Right cardiac atrium (tissue), 1 donor: ENCODE results near the genes PROX1, SMYD2 and KCTD3.

- PRO-cap, result no peak
These were observed 1.4 kb upstream of the BATF3 start for GRCh38 chr1:212700959-212701551.

DNA sequence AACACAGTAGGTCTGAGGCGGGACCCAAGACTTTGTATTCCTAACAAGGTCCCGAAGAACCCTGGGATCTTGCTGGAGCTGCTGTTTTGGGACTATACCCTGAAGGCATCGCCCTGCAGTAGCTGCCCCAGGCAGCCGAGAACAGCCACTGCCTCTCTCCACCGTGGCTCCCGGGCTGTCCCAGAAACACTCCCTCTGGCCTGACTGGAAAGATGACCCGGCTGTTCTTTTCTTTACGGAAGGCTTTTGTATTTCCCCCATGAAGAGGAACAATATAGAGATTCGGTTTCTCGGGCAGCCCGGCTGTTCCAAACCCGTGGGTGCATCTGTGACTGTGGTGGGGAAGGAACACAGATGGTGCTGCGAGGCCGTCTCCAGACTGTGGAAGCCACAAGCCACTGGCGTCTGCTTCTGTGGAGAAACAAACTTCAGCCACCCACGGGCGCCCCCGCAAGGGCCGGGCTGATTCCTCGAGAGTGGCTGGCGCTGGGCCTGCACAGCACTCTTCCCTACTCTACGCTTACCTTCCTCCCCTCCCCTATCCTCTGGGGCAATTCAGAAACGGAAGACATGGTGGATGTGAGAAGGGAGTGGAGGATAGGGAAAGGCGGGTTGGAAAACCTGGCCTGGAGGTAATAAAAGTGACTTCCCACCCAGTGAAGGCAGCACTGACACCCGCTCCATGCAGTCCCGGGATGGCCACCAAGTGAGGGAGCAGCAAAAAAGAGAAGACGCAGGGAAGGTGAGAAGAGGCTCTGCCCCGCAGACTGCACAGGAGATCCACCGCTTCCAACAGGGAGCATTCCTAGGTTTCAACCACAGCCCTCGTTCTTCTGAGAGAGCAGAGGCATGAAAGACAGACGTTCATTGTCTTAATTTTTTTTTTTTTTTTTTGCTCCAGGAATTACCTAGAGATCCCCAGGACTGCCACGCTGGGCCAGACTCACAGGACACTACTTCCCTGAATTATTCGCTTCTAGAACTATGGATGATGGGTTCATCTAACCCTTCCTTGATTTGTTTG is 33.6 kb upstream of the VASH2 start:
- PRO-cap, result no peak

- PRO-cap, result no peak
These were observed 321.1 kb downstream of the RPS6KC1 start for GRCh38 chr1:213372069-213372622.

DNA sequence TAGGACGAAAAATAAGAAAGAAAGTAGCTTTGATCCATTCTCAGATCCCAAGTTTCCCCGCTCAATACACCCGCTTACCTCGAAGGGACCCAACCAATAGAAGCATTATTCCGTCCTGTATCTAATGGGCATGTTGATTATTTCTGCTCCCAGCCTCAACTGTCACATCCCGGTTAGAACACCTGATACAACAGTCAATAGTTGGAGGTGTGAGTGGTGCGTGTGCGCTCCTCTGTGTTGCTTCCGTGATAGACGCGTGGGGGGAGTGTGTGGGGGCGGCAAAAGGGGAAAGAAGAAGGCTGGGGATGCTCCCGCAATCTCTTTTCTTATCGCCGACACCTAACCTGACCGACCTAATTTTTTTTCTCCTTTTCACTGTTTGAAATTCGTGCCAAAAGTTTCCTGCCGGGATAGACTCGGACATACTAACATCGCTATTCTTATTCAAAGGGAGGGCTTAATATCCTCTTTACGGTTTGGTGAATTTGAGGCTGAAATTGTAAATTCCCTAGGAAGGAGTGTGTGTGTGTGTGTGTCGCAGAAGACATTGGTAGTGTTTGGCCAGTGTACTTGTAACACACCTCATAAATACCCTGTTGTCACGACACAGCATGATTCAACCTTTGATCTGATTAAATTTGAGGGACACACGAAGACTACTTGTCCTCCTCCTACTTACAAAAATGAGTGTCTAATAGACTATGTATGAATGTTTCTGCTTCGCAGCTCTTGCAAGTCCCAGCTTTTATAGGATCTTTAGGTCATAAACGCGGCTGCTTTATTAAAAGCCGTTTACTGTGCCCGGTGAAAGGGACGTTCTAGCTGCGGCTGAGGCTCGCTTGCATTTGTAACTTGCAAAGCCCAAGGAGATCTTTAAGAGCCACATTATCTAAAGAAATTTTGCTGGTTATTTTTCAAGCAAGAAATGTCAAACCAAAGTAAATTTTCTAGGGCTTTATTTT is 1.5 kb upstream of the PROX1 start:
- PRO-cap, result no peak

GRCh38 chr1:213987438-213987912 is 298 bp upstream of the PROX1 start:
- PRO-cap, result bidirectional peak, plus-strand start at chr1:213987574, minus-strand start at chr1:213987526; bidirectional peak, plus-strand start at chr1:213987957, minus-strand start at chr1:213987652

DNA sequence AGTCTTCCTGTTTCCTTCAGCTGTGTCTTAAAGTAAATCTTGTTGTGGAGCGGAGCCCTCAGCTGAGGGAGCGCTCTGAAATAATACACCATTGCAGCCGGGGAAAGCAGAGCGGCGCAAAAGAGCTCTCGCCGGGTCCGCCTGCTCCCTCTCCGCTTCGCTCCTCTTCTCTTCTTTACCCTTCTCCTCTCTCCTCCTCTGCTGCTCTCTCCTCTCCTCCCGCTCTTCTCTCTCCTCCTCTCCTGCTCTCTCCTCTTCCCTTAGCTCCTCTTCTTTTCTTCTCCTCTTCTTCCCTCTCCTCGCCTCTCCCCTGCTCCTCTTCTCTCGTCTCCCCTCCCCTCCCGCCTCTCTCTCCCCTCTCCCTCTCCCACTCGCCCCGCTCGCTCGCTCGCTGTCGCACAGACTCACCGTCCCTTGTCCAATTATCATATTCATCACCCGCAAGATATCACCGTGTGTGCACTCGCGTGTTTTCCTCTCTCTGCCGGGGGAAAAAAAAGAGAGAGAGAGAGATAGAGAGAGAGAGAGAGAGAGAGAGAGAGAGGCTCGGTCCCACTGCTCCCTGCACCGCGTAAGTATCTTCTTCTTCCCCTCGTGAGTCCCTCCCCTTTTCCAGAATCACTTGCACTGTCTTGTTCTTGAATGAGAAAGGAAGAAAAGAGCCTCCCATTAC is at the start of gene PROX1:
TSS of gene PROX1 (plus strand) at position 61 of the 673 bp plus-strand sequence.
- PRO-cap, result bidirectional peak, plus-strand start at position 45 of the sequence, minus-strand start outside the sequence

GRCh38 chr1:213988586-213989367 is 1.0 kb downstream of the PROX1 start:
- PRO-cap, result bidirectional peak, plus-strand start at chr1:213988887, minus-strand start at chr1:213988717

DNA sequence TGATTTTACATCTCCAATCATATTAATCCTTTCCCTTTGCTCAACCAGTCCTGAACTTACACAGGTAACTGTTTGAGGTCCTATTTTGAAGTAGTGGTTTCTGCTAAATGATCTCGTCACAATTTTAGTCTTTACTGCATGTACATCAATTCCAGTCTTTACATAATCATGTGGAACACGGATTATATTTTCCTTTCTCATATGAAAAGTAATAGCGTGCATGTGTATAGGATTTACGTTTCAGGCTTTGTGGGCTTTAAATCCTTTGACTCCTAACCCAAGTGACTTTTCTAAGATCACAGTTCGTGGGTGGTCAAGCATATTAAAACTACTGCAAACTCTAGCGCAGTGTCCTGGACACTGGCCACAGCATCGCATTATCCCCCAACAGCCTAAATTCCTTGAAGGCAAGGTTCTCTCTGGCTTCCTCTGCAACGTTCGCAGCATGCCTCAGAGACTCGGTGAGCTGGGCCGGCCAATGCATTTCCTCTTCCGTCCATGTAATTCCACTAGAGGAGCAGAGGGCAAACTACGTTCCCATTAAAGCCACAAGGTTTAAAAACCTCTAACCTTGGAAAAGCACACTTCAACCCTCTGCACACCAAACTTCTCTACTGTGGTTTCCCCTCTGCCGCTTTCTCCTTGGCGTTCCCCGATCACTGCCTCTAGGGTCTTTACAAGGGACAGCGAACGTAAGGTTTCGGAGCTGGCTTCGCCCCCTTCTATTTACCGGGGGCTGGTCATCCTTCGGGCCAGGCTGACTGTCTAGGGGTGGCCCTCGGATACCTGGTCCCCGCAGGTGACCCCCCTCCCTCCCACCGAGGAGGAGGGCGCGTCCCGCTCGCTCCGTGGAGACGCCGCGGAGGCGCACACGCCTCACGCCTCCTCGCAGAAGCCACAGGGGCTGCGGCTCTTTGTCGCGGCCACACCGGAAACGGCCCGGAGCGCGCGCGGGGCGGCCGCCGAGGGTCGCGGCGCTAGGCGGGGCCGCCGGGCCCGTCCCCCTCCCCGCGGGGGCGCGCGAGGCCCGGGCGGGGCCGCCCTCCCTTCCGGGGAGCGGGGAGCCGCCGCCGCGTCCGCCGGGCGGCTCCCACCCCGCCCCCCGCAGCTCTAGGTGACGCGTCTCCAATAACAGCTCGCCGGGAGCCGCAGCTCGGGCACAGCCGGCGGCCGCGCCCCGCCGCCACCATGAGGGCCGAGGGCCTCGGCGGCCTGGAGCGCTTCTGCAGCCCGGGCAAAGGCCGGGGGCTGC is at the start of gene SMYD2:
TSS of gene SMYD2 (plus strand) at position 1,093 of the 1,252 bp plus-strand sequence.
- PRO-cap, result bidirectional peak, plus-strand start at position 503 of the sequence, minus-strand start at position 452 of the sequence; bidirectional peak, plus-strand start at position 1,160 of the sequence, minus-strand start at position 1,104 of the sequence

DNA sequence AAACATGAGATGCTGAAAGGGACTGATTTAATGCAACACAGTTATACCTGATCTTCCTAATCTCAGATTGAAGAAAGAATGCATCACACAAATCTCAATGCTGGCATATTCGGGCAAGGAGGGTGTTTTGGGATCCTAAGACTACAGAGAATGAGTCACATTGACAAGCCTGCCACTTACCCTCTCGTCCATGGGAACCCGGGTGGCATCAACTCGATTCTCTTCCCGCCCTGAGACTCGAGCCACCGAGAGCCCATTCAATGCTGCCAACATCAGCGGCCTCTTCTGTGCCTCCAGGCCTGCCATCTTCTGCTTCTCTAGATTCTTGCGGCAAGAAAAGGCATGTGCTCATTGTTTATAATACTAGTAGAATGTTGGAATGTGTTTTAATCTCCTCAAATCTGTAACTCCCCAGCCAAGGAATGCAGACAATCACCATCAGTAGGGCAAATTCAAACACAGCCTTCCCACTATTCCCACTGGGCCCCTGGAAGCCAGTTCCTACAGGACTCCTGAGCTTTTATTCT is 96.9 kb downstream of the SMYD2 start:
- PRO-cap, result no peak

DNA sequence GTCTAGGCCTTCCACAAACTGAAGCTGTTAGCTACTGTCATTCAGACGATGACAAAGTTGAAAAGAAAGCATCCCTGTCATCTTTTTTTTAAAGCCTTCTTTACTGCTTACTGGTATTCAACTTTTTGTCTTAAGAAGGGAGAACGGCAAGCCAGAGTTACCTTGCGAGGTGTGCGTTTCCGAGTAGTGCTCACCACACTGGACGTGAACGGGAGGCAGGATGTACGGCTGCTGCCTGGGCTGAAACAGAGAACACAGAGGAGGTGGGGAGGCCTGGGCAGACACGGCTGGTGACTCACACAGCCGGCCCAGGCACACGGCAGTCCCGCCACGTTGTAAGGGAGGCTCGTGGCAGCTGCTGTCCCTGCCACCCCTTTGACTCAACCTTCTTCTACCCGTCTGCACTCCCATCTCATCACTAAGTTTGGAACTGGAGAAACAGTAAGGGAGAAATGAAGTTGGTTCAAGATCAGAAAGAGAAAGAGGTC is 105.8 kb downstream of the SMYD2 start:
- PRO-cap, result no peak

- PRO-cap, result no peak
These were observed 46.3 kb downstream of the PTPN14 start for GRCh38 chr1:214505162-214505474.

DNA sequence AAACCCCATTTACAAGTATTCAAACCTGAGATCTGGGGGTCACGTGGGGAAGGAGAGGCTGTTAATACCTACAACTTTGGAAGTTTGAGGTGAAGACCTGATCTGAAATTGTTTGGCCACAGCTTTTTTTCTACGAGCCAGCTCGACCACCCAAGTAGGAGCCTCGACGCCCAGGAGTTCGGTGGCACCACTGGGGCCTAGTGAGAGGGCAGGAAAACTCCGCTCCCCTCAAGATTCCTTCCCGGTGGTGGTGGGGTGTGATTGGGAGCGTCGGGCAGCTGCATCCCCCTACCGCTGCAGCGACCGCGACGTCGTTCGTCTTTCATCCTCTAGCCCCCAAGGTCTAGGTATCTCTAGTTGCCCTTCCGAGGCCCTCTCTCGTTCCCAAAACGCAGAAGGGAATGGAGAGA is 903 bp downstream of the PTPN14 start:
- PRO-cap, result no peak

- PRO-cap, result bidirectional peak, plus-strand start at chr1:214552560, minus-strand start at chr1:214552480
These were observed 907 bp upstream of the PTPN14 start for GRCh38 chr1:214552165-214552853.

GRCh38 chr1:214573291-214573865 is 22.0 kb upstream of the PTPN14 start:
- PRO-cap, result no peak

DNA sequence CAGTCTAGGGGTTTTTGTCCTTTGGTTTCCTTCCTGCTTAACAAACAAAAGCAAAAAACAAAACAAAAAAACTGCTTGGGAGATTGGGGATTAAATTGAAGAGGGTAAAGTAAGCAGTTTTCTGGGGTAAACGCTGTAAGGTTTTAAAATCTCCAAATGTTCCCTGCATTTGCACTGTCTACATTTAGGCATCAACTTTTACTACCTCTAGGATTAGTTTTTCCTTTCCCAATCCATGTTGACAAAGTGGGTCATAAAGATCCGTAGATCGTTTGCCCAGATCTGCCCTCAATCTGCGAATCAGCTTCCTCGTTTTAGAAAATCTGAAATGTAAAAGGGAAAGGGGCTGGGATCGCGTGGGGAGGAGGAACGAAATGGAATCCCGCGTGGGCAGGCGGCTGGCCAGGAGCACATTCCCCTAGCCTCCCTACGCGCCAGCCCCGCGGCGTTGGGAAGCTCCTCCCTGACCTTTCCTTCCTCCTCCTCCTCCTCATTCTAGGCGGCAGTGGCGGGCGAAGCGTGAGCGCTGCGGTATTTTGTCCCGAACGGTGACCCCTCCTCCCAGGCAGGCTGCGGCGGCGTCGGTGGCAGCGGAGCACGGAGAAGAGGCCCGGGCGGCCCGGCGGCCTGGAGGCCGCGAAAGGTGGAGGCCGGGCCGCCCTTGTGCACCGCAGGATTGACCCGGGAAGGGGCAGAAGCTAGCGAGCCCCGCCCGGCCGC is at the start of gene KCTD3:
TSS of gene KCTD3 (plus strand) at position 493 of the 720 bp plus-strand sequence.
- PRO-cap, result bidirectional peak, plus-strand start at position 564 of the sequence, minus-strand start at position 450 of the sequence

DNA sequence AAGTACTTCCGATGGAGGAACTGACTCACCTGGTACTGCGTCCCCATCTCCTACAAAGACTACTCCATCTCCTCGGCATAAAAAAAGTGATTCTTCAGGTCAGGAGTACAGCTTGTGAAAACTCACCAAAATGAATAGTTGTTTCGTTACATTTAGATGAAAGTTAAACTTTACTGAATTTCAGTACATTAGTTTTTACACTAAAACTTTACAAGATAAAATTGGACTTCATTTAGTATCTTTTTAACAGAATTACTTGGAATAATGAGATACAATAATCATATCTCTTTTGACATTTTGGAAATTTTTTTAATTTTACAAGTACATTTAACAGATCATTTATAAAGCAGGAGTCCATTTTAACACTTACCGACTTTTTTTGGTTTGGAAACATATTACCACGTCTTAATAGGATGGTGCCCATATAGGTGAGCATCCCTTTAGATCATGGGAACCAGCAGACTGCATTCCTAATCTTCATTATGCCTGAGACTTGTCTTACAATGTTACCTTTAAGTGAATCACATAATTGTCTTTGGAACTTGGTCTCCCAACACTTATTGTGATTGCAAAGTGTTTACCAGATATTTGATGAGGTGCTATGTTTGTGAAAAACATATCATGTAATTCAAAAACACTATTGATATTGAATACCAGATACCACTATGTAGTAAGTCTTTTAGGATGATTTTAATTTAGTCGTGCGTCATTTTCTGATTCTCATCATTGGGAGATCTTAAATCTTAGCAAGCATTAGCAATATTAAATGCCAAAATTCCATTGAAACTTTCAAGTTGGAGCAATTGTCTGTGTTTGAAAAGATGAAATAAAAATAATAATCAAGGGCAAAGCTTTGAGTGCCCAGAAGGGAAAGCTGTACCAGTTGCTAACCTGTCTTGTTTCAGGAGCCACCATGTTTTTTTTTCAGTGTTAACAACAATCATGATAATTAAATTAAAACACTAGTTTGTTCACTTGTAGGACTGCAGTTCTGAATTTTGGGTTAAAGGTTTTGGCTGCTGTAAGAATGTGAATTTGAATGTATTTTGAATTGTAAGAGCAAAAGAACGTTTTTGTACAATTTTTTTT is 53.7 kb downstream of the KCTD3 start:
- PRO-cap, result no peak

GRCh38 chr1:217089396-217090157 is 366.3 kb upstream of the ESRRG start:
- PRO-cap, result bidirectional peak, plus-strand start at chr1:217089708, minus-strand start at chr1:217089599; bidirectional peak, plus-strand start at chr1:217089951, minus-strand start at chr1:217089778

DNA sequence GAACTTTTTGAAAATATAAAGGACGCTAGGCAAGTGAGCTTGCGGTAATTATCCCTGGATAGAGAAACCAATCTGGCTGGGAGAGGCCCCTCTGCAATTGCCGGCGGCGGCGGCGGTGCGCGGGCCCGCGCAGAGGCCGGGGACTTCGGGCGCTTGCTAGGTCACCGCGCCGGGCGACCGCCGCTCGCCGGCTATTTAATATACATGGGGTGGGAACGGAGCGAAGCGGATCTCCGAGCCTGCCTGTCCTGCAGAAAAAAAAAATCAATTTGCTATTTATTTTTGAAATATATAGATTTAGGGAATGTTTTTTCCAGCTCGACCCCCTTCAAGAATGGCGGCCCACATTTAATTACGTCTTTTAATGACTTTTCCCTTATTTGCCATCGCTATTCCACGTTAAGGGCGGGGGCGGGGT is 416.4 kb upstream of the ESRRG start:
- PRO-cap, result no peak

DNA sequence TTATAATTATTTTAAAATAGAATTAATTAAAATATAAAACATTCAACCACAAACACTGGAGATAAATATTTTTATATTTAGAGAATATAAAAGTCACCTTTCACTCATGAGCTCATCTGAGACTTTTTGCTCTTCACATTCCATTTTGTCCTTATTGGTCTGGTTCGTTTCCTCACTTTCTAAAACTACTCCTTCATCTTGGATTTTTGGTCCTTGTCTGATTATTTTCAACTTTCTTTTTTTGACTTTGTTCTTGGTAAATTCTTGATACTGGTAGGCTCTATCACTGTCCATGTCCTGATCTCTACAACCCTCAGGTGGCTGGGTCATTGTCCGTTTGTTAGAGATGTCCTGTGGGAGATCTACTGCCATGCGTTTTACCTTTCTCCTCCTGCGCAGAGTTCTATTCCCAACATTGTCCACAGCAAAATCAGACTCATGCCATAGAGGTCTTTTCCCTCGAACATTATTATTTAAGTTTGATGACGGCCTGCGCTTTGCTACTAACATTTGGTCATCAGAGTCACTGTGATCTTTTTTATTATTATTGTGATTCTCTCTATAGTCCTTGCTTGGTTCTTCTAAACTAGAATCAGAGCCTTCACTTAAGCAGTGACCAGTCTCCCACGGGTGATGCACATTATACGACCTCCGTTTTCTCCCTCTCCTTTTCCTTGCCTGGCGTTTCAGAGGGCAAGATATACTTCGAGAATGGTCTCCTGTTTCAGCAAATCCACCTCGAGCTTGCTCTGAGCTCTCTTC is 11.0 kb downstream of the GPATCH2 start:
- PRO-cap, result no peak

DNA sequence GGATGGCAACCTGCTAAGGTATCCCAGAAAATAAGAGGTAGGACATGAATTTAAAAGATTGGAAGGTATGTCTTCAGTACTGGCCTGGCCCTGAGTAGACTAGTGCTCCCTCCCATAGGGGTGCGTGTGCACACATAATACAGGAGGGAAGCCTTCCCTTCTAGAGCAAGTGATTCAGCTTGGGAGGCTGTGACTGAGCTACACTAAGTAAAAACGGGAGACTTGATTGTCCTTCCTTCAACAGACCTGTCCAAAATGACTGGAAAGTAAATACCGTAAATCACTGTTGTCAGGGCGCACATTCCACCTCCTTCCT is 326 bp upstream of the TGFB2 start:
- PRO-cap, result no peak